ENCODE data around the gene MC3R.

DNA sequence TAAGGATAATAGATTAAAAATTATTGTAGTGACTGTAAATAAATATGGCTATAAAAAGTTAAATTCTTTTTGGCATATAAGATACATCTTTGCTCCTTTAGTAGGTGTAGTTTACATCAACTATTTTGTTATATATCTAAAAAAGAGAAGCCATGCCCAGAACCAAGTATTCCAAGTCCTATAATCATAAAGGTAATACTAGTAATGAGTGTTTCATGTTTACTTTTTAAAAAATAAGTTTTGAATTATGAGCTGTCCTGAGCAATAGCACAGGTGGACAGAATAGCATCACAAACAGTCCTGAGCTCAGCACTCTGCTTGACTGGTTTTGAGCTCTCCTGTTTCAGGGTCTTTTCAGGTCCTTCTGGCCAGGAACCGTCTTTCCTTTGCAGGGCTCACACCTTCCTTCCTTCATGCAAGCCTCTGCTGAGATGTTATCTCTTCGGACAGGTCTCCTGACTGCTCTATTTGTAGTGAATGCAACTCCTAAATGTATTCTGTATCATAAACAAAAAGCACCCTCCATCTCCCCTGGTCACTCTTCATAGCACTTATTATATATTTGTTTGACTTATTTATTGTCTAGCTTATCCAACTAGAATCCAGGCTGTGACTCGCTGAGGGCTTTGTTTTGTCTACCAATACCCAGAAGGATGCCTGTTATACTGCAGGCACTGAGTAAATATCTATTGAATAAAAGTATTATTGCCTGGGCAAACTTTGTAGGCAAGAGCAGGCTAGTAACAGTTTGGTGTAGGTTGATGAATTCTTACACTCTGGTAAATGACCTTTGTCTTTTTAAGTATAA is 200.0 kb downstream of the BCAS1 start:
- RRBS, 2 experiments = no CpG with 5 or more reads among the region's 3 CpGs
CAGE:
- cytosol, long polyA minus RNA = no peak
- cytosol, long polyA plus RNA = no peak
- long polyA plus RNA = no peak
- nucleus, long polyA minus RNA = no peak
- nucleus, long polyA plus RNA = no peak

DNA sequence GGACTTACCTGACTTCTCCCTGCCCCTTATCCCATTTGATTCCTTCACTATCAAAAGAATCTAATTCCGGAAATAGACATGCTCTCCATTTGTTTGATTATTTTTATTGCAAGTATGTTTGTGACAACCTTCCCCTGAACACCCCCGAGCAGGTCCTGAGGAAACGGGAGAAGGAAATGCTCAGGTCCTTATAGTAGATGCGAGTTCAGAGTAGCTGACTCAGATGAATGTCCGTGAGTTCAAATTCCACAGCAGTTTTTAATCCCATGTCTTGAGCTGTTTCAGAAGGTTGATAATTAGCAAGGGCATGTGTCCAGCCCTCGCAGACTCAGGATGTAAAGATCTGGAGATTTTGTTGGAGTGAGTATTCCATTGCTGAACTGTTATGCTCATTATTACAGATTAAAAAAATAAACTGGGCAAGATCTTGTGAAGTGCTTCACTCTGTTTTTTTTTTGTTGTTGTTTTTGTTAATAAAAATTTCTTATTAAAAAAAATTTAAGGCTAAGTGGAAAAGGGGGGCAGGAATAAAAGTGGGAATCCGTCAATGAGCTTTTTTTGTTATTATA is 169.3 kb downstream of the BCAS1 start:
- RRBS, 2 experiments = no CpG with 5 or more reads among the region's 7 CpGs
CAGE:
- cytosol, long polyA minus RNA = no peak
- cytosol, long polyA plus RNA = no peak
- long polyA plus RNA = no peak
- nucleus, long polyA minus RNA = no peak
- nucleus, long polyA plus RNA = no peak

DNA sequence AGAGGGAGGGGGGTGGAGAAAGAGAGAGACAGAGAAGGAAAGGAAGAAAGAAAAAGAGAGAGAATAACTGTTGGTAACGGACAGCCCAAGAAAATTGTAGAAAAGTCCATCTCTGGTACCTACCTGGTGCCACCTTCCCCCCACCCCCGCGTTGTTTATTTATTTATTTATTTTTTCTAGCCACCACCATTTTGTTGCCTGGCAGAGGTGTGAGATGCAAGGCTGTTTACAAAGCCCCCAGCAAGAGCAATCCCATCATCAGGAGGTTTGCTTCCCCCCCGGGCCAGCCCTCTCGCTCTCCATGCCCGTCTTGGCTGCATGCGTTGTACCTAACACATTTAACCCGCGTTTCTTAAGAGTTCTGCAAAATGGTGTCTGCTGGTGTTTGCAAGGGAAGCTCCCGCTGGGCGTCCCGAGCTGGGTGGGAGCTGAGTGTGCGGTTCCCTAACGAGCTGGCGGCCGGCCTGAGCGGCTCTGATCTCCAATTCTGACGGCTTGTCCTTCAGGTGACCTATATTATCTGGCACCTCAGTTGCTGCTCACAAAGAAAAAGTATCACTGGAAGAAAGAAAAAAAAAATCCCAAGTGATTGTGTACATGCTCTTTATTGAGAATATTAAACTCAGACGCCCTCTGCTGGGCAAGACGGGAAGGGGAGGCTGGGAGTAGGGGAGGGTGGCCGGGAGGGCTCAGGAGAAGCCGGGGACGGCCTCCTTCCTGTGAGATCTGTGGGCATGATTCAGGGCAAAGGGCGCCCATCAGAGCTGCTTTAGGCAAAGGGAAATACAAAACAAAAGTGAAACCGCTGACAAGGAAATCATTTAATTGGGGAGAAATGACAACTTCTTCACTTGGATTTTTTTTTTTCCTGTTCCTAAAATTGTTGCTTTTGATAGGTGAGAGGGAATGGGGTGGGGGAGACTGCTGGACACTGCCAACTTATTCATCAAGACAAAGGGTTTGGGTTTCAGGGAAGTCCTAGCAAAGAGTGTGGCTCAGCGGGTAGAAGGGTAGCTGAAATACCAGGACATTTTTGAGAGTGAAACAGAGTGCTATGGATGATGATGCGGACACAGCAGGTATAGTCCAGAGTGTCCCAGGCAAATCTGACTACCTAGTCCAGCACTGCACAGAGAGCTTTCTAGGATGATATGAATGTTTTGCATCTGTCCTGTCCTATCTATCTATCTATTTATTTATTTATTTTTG is 154.7 kb downstream of the BCAS1 start:
- RRBS, 2 experiments = no CpG with 5 or more reads among the region's 27 CpGs
CAGE:
- cytosol, long polyA minus RNA = no peak
- cytosol, long polyA plus RNA = no peak
- long polyA plus RNA = no peak
- nucleus, long polyA minus RNA = no peak
- nucleus, long polyA plus RNA = no peak

GRCh38 chr20:53922770-53923459 is 147.5 kb downstream of the BCAS1 start:
- RRBS, 2 experiments = no CpG with 5 or more reads among the region's 7 CpGs
CAGE:
- cytosol, long polyA minus RNA = no peak
- cytosol, long polyA plus RNA = no peak
- long polyA plus RNA = no peak
- nucleus, long polyA minus RNA = no peak
- nucleus, long polyA plus RNA = no peak

GRCh38 chr20:53940964-53941554 is 129.3 kb downstream of the BCAS1 start:
- RRBS, 2 experiments = no CpG with 5 or more reads among the region's 6 CpGs
CAGE:
- cytosol, long polyA minus RNA = no peak
- cytosol, long polyA plus RNA = no peak
- long polyA plus RNA = no peak
- nucleus, long polyA minus RNA = no peak
- nucleus, long polyA plus RNA = no peak

- RRBS, 2 experiments = no CpG with 5 or more reads among the region's 6 CpGs
CAGE:
- cytosol, long polyA minus RNA = no peak
- cytosol, long polyA plus RNA = no peak
- long polyA plus RNA = no peak
- nucleus, long polyA minus RNA = no peak
- nucleus, long polyA plus RNA = no peak
Observed at GRCh38 chr20:54063936-54064414, 6.4 kb downstream of the BCAS1 start.

GRCh38 chr20:54132461-54132882 is 41.3 kb downstream of the CYP24A1 start:
CAGE:
- cytosol, long polyA minus RNA = no peak
- cytosol, long polyA plus RNA = no peak
- long polyA plus RNA = no peak
- nucleus, long polyA minus RNA = no peak
- nucleus, long polyA plus RNA = no peak

DNA sequence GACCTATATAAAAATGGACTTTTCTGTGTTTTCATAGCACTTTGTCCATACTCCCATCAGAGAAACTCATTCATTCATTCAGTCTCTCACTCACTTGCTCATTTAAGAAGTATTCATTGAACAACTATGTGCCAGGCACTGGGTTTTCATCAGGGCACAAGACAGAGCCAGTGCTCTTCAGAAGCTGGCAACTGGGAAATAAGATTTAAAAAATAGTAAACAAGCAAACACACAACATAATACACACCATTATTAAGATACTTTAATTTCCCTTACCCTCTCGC is 65.5 kb upstream of the DOK5 start:
- RRBS, 2 experiments = no CpG with 5 or more reads among the region's 1 CpG
CAGE:
- cytosol, long polyA minus RNA = no peak
- cytosol, long polyA plus RNA = no peak
- long polyA plus RNA = no peak
- nucleus, long polyA minus RNA = no peak
- nucleus, long polyA plus RNA = no peak

GRCh38 chr20:55678959-55679288 is 326.4 kb downstream of the CBLN4 start:
- RRBS, 2 experiments = no CpG with 5 or more reads among the region's 2 CpGs
CAGE:
- cytosol, long polyA minus RNA = no peak
- cytosol, long polyA plus RNA = no peak
- long polyA plus RNA = no peak
- nucleus, long polyA minus RNA = no peak
- nucleus, long polyA plus RNA = no peak

GRCh38 chr20:56158866-56159146 is 89.7 kb upstream of the MC3R start:
CAGE:
- cytosol, long polyA minus RNA = no peak
- cytosol, long polyA plus RNA = no peak
- long polyA plus RNA = no peak
- nucleus, long polyA minus RNA = no peak
- nucleus, long polyA plus RNA = no peak

DNA sequence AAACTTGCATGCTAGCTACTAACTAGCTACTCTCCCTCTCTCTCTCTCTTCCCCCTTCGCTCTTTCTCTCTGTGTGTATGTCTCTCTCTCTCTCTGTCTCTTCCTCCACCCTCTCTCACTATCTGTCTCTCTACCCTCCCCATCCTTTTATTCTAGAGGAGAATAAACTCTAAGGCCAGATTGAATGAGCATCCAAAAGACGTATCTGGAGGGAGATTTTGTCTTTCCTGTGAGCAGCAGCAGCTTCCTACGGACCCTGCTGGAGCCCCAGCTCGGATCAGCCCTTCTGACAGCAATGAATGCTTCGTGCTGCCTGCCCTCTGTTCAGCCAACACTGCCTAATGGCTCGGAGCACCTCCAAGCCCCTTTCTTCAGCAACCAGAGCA is at the start of gene MC3R:
Gene MC3R (plus strand): TSS at position 184 of the 386 bp plus-strand sequence.
- RRBS, 2 experiments = no CpG with 5 or more reads among the region's 6 CpGs
CAGE:
- cytosol, long polyA minus RNA = no peak
- cytosol, long polyA plus RNA = no peak
- long polyA plus RNA = no peak
- nucleus, long polyA minus RNA = no peak
- nucleus, long polyA plus RNA = no peak

GRCh38 chr20:56779869-56780399 is 150.8 kb downstream of the TFAP2C start:
- RRBS, 2 experiments = no CpG with 5 or more reads among the region's 12 CpGs
CAGE:
- cytosol, long polyA minus RNA = no peak
- cytosol, long polyA plus RNA = no peak
- long polyA plus RNA = no peak
- nucleus, long polyA minus RNA = no peak
- nucleus, long polyA plus RNA = no peak

DNA sequence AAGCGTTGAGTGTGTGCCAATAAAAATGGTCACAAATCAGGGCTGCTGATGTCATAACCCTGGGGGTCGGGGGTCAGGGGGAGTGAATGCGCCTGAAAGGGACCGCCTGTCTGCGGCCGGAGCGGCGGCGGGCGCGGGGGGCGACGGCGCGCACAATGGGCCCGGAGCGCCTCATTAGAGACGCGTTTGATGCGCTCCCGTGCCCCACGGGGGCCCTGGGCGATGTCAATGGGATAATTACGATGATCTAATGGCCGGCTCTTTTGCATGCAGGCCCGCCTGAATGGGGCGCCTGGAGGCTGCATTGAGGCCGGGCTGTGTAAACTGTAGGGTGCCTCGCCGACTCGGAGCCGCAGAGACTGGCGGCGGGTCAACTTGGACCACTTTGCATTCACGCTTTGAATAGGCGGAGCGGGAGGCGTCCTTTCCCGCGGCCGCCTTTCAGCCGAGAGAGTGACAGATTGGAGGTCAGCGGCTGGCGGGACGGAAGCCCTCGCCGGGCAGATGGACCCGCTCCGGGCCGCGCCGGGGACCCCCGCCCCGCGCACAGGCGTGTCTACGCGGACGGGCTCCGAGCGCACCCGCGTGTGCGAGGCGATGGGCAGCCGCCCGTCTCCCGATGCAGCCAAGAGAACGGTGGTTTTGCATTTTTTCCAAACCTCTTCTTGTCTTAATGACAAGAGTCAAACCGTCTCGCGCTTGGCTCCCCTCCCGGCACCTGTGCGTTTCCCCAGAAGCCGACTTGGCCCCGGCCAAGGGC is 296.2 kb downstream of the TFAP2C start:
- RRBS, 2 experiments = 58 to 65% methylated on average over 23 of the region's 76 CpGs
CAGE:
- cytosol, long polyA minus RNA = no peak
- cytosol, long polyA plus RNA = no peak
- long polyA plus RNA = no peak
- nucleus, long polyA minus RNA = no peak
- nucleus, long polyA plus RNA = no peak

- RRBS, 2 experiments = 42 to 64% methylated on average over 2 to 3 of the region's 20 CpGs
CAGE:
- cytosol, long polyA minus RNA = no peak
- cytosol, long polyA plus RNA = no peak
- long polyA plus RNA = no peak
- nucleus, long polyA minus RNA = no peak
- nucleus, long polyA plus RNA = no peak
Observed at GRCh38 chr20:57243691-57244563, 22.5 kb downstream of the BMP7 start.

DNA sequence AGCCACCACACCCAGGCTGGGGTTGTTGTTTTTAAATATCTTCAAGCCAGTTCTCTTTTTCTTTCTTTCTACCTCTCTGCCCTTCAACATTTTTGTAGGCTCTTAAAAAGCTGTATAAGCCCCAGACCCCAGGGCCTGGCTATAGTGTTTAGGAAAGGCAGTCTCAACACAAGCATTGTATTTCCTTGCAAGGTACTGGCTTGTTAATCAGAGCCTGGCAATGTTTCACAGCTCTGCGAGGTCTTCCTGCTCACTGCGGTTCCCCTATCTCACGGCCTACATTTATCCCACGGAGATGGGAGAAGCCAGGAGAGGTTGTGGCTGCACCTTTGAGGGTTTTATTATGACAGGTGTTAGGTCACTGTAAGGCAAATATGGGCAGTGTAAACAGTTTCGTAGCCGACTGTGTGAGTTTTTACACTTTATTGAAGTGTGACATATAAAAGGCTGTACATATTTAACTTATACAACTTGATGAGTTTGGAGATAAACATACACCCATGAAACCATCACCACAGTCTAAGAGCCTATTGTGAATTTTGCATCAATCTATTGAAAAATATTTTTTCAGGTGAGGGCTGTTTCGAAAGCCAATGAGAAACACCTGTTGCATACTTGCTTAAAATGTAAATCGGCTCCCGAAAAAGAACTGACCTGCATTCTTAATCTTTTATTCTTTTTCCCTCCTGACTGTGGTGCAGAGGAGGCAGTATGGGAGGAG is 7.7 kb upstream of the RBM38 start:
- RRBS, 2 experiments = no CpG with 5 or more reads among the region's 9 CpGs
CAGE:
- cytosol, long polyA minus RNA = no peak
- cytosol, long polyA plus RNA = no peak
- long polyA plus RNA = no peak
- nucleus, long polyA minus RNA = no peak
- nucleus, long polyA plus RNA = no peak

DNA sequence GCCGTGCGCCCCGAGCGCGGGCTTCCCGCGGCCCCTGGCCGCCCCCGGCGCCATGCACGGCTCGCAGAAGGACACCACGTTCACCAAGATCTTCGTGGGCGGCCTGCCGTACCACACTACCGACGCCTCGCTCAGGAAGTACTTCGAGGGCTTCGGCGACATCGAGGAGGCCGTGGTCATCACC is 295 bp downstream of the RBM38 start:
- RRBS, 2 experiments = 1% methylated on average over 7 of the region's 24 CpGs
CAGE:
- cytosol, long polyA minus RNA = no peak
- cytosol, long polyA plus RNA = no peak
- long polyA plus RNA = no peak
- nucleus, long polyA minus RNA = no peak
- nucleus, long polyA plus RNA = no peak

DNA sequence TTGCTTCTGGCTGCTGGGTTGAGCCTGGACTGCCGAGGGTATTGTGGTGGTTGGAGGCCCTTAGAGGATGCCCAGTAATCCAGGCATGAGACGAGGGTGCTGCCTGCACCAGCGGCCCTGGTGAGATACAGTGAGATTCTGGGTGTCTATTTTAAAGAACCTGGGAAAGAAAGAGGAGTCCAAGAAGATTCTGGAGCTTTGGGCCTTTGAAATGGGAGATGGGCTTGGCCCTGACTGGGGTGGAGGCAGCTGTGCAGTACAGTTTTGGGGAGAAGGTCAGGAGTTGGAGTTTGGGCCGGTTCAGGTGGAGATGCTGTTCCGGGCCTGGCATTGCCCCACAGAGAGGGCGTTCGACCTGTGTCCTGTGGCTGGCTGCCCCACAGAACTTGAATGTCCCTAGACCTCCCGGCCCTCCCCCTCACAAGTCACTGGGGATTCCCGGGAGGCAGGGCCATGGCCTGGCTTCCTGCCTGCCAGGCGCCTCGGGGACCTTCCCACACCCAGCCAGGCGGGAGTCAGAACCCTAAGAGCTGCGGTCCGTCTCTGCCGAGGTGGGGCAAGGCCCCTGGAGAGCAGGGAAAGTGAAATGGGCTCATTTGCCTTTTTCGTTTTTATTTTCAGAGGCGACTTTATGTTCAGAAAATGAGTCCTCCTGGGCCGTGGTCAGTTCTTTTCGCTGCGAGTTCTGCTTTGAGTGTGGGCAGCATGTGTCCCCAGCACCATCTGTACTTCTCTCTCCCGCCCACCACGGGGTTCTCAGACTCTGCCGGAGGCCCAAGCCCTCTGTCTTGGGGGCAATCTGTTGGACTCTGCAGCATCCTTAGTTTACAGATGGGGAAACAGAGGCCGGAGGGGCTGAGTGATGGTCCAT is 8.3 kb downstream of the RBM38 start:
- RRBS, 2 experiments = 94 to 97% methylated on average over 6 of the region's 24 CpGs
CAGE:
- cytosol, long polyA minus RNA = no peak
- cytosol, long polyA plus RNA = no peak
- long polyA plus RNA = no peak
- nucleus, long polyA minus RNA = no peak
- nucleus, long polyA plus RNA = no peak

DNA sequence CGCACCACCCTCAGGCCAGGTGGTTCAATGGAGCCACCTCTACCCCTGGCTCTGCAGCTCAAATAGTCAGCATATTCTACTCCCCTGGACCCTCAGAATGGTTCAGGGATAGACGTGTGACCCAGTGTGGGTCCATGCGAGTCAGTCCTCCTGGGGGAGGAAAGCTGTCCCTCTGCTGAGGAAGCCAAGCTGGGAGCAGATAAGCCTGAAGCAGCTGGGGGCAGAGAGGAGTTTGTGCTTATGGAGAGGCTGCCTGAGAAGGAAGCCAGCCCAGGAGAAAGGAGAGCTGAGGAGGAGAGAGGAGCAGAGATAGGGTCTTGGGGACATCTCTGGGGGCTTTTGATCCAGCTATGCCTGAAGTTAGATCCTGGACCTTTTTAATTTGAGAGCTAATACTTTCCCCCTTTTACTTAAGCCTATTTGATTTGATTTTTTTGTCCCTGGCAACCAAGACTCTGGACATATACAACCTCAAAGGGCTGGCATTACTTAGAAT is 21.5 kb downstream of the RBM38 start:
- RRBS, 2 experiments = no CpG with 5 or more reads among the region's 3 CpGs
CAGE:
- cytosol, long polyA minus RNA = no peak
- cytosol, long polyA plus RNA = no peak
- long polyA plus RNA = no peak
- nucleus, long polyA minus RNA = no peak
- nucleus, long polyA plus RNA = no peak

DNA sequence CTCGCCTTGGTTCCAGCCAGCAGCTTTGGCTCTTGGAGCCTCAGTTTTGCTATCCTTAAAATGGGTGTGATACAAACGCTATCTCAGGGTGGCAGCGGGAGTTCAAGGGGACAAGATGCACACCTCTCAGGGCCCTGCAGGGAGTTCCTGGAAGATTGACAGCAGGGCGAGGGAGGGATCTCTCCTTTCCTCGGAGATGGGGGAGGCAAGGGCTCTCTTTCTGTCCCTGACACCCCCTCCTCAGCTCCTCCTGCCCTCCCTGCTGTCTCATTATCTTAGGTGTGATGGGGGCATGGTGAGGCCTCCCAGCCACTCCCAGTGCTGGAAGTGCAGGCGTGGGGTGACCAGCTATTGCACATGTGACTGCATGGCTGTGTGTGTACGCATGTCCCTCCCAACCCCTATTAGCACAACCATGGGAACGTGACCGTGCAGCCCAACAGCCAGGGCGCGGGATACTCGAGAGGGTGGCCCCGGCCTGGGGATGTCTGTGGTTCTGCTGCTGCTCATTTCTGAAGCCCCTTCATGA is 50.8 kb downstream of the RBM38 start:
- RRBS, 2 experiments = no CpG with 5 or more reads among the region's 13 CpGs
CAGE:
- cytosol, long polyA minus RNA = no peak
- cytosol, long polyA plus RNA = no peak
- long polyA plus RNA = no peak
- nucleus, long polyA minus RNA = no peak
- nucleus, long polyA plus RNA = no peak

DNA sequence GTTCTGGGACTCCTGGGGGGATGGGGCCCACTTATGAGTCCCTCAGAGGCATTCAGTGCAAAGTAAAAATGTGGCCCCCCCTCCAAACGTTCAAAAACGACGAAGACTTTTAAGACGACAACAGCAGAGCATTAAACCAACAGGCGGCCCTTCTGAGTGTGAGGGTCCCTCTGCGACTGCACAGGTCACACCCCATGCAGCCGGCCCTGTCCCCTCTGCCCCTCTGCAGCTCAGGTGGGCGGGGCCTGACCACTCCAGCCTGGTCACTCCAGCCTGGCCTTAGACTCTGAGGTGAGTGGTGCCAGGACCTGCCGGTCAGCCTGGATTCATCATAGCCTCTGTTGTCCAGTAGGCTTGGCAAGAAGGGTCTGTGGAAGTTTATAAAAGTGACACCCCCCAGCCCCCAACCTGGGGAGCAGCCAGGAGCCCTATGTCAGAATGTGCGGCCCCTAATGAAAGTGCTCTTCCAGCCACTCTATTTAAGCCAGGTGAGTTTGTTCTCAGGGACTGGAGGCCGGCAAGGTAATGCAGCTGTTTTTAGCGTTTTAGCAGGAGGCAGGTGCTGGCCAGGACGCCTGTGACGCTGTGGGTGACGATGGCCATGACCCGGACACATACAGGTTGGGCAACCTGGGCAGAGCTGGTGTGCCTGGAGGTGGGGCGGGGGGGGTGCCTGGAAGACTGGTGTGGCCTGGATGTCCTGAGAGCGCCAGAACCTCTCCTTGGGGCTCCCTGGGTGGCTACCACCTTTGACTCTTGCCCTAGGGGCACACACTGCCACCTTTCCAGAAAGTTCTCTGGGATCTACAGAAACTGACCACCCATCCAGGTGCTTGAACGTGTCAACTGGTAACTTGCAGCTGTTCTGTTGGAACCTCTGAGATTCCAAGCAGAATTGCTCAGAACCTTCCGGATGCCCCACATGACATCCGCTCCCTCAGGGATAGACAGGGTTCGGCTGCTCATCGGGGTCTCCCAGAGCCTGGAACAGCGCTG is 51.6 kb downstream of the RBM38 start:
- RRBS, 2 experiments = 26% methylated on average over 6 to 7 of the region's 24 CpGs
CAGE:
- cytosol, long polyA minus RNA = no peak
- cytosol, long polyA plus RNA = no peak
- long polyA plus RNA = no peak
- nucleus, long polyA minus RNA = no peak
- nucleus, long polyA plus RNA = no peak

All from HepG2 (cell line).